Measurements from ENCODE around the gene SERPINE3.

DNA sequence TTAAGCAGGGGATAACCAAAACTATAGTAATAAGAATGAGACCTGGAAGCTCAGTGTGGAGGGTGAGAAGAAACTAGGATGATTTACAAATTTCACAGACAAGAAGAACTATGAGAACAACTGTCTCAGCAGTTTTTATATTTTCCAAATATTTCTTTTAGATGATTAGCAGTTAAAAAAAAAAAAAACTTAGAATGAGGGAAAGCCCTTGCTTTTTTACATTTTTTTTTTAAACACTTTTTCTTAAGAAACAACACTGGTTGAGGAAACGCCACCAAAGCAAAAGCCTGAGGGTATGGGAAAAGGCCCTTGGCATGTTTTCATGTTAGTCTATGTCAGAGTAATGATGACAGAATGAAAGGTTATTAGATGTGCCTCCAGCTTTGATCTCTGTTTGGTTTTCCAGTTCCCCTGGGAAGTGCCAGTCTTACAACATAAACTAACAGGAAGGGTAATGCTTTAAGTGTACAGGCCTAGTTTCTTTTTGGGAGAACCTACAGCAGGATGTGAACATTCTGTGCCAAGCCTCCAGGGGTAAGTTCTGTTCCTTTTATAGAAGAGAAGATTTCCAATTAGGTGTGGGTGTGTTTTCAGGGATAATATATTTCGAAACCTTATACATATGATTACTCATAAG lies 121.5 kb downstream of the FNDC3A start:
- PRO-cap, 6 experiments: no peak in any of the 6 experiments
- RAMPAGE, long total RNA, 2 experiments: no peak in any of the 2 experiments
- RRBS: no CpG with 5 or more reads among the region's 2 CpGs

DNA sequence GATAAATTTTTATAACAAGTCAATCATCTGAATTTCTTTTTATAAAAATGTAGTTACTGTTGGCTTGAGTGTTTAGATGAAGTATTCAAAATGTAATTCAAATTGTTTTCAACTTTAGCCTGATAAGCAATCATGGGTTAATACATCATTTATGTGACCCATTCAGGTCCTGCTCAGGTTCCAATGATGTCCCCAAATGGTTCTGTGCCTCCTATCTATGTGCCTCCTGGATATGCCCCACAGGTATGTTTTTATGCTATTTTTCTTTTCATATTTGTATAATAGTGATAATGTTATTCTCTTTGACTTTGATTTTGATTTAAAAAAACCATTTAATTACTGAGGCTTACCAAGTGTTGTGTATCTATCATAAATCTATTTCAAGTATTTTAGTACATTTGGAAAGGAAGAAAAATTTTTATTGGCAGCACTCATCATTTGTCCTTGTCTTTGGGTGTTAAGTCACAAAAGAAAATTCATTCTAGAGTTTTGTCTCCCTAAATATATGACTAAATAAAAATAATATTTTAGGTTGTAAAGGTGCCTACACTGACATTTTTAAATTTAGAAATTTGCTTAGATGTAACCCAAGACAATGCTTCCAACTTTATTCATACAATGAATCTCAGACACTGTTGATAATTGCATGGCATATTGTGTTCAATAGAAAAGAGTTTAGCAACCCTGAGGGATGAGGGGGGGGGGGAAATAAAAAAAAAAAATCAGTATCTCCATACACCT lies 105.5 kb upstream of the MLNR start:
- PRO-cap, 6 experiments: no peak in any of the 6 experiments
- RAMPAGE, long total RNA, 2 experiments: no peak in any of the 2 experiments

- PRO-cap, 6 experiments: no peak in any of the 6 experiments
- RAMPAGE, long total RNA, 2 experiments: no peak in any of the 2 experiments
- RRBS: no CpG with 5 or more reads among the region's 6 CpGs
Observed at GRCh38 chr13:49299014-49299612, 51.4 kb downstream of the CDADC1 start.

- PRO-cap, 6 experiments: no peak in any of the 6 experiments
- RAMPAGE, long total RNA, 2 experiments: no peak in any of the 2 experiments
- RRBS: no CpG with 5 or more reads among the region's 7 CpGs
Observed at GRCh38 chr13:49539154-49539858, 43.6 kb downstream of the PHF11 start.

DNA sequence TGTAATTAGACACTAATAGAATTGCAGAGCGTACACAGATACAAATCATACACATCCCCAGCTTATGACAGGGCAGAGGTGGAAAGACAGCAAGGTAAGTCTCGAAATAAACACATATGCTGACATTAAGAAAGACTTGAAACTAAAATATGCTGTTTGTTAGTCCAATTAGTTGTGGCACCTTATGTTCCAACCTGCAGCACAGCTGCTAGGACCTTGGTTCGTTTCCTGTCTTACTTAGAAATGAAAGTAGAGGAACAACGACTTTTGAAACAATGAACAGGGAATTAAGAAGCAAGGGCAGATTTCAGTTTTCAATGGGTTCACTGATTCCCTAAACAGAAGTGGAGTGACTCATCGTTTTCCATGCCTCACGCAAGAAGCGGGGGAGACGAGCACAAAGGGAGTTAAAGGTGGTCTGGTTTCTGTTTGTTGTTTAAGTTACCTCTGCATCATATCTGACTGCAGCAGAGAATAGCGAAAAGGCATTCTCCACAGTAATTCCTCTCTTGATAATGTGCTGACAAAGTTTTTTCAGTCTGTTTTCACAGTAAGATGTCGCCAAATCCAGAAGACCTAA lies 44.8 kb downstream of the PHF11 start:
- PRO-cap, 6 experiments: peak in 1 of 6 experiments; most common minus-strand start position 239 of the sequence (in 1)
- RAMPAGE, long total RNA, 2 experiments: no peak in any of the 2 experiments
- RRBS: no CpG with 5 or more reads among the region's 10 CpGs

DNA sequence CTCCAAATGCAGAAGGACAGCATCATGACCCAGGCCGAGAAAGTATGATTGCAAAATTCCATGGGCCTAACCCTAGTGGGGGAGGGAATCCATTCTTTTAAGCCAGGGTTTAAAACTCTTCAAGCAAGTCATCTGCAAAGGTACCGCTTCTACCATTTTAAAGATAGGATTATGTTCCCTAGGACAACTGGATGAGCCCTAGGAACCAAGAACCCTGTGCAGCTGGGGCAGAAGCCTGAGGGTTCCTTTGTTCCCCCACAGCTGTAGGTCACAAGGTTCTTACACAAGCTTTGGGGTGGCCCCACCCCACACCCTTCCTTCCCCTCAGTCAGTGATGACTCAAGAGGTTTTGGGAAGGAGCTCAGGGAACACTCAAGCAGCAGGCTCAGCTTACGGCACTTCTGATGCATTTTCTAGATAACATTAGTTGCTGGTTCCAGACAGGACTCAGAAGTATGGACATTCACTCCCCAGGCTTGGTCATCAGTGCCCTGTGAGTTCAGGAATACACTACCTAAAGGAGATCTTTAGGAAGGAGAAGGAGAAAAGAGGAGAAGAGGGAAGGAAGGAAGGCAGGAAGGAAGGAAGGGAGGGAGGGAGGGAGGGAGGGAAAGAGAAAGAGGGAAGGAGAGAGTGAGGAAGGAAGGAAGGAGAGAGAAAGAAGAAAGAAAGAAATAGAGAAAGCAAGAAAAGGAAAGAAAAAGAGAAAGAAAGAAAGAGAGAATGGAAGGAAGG lies 13.7 kb downstream of the ARL11 start:
- PRO-cap, 6 experiments: peak in 3 of 6 experiments; most common plus-strand start position 346 of the sequence (in 2); most common minus-strand start position 216 of the sequence (in 2)
- RAMPAGE, long total RNA, 2 experiments: no peak in any of the 2 experiments
- RRBS: no CpG with 5 or more reads among the region's 3 CpGs

DNA sequence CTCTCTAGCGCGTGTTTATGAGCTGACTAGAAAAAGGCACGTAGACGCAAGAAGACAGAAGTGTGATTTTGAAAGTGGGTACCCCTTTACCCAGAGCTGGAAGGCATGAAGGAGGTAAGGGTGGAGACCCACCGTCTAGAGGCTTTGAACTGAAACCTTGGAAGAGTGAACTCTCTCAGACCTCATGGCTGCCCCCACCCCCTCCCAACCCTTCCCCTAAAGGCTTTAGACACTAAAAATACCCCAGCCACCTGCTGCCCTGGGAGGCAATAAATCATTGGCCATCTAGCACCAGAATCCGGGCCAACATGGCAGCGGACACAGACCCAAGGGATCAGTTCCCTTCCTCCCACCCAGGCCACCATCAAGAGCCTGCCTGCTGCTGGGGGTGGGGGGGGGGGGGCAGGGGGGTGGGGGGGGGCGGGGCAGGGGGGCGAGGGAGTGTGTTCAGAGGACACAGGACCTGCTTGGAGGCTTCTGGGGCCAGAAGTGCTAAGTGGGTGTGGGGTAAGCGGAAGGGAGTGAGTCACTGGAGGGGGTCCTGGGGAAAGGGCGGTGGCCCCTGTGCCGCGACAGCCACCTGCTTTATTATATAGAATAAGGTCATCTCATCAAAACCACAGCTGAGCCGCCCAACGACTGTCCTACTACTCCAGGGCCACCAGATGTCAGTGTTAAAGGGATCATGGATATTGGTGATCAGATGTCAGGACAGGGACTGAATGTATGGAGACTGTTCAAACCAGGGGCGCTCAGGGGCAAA lies 24.1 kb downstream of the ARL11 start:
- PRO-cap, 6 experiments: no peak in any of the 6 experiments
- RAMPAGE, long total RNA, 2 experiments: no peak in any of the 2 experiments
- RRBS: no CpG with 5 or more reads among the region's 16 CpGs

DNA sequence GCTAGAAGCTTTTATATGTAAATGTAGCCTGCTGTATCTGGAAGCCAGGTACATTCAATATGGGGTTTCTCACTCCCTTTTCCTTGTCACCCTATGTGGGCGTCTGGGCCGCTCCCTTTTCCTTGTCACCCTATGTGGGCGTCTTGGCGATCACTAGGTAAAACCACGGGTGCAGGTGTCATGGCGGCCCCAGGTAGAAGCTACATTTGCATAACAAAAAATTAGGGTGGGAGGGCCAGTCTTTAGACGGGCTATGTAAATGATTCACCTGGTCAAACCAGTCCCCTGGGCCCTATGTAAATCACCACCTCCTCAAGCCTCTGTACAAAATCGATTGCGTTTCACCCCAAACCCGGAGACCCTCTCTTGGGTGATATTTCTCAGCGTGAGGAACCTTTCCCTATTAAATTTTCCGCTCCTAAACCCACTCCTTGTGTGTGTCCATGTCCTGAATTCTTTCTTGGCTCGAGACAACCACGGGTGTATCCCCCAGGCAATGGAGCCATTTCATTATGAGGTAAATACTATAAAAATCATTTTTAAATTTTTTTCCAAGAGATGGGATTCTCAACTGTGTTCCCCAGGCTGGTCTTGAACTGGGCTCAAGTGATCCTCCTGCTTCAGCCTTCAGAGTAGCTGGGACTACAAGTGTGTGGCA lies 2.3 kb downstream of the TRIM13 start:
- PRO-cap, 6 experiments: no peak in any of the 6 experiments
- RAMPAGE, long total RNA, 2 experiments: no peak in any of the 2 experiments
- RRBS: no CpG with 5 or more reads among the region's 14 CpGs

DNA sequence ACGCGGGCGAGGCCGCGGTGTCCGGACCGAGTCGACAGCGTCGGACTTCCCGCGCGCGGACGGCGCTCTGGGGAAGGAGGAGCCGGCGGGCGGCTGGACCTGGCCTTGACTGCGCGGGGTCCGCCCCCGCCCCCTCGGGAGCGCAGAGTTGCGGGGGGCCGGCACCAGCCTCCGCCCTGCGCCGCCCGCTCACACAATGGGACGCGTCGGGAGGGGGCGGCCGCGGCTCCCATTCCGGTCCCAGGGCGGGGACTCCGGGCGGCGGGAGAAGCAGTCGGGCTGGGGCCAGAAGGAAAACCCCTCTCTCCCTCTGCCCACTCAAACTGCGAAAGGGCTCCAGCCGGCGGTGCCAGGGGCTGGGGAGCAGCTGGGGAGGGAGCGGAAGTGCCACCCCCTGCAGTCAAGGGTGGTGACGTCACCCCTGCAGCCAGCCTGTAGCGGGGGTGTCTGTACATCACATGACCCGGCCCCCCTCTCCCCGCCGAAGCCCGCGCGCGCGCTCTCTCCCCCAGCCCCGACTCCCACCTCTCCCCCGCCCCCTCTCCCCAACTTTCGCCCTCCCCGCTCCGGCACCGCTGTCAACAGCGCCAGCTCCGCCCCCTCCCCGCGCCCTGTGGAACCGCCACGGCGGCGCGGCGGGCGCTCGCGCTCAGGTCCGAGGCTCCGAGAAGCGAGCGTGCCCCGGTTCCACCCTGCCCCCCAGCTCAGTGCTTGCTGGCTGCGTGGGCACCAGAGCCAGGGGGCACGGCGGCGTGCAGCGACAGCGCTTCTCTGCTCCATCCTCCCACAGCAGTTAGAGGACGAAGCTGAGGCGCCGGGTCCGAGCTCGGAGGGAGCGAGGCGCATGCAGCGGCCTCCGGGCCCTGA lies 109.1 kb downstream of the KCNRG start:
- PRO-cap, 6 experiments: peak in 6 of 6 experiments; most common plus-strand start position 732 of the sequence (in 6); most common minus-strand start position 69 of the sequence (in 6)
- RAMPAGE, long total RNA, 2 experiments: no peak in any of the 2 experiments
- RRBS: 1% methylated on average over 71 of the region's 96 CpGs

- PRO-cap, 6 experiments: peak in 6 of 6 experiments; most common plus-strand start chr13:50125816 (in 5); most common minus-strand start chr13:50125713 (in 4)
- RAMPAGE, long total RNA, 2 experiments: no peak in any of the 2 experiments
- RRBS: 1% methylated on average over 23 of the region's 96 CpGs
Observed at GRCh38 chr13:50125608-50126603, 110.7 kb downstream of the KCNRG start.

GRCh38 chr13:50126604-50126868 lies 111.3 kb downstream of the KCNRG start:
- PRO-cap, 6 experiments: no peak in any of the 6 experiments
- RAMPAGE, long total RNA, 2 experiments: no peak in any of the 2 experiments
- RRBS: no CpG with 5 or more reads among the region's 14 CpGs

DNA sequence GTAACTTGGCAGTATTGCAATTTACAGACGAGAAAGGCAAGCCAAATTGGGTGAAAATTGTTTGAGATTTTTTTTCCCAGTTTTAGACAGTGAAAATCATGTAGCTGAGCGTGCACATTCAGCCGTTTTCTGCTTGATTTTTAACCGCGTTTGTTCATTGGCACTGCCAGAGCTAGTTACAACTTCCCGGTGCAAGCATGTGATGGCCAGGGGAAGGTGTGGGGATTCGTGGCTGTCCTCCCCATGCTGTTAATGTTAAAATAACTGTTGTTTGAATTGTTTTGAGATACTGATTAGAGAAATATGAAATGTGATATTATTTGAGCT lies 125.5 kb downstream of the KCNRG start:
- PRO-cap, 6 experiments: no peak in any of the 6 experiments
- RAMPAGE, long total RNA, 2 experiments: no peak in any of the 2 experiments
- RRBS: no CpG with 5 or more reads among the region's 7 CpGs

GRCh38 chr13:50357336-50357997 lies 342.2 kb downstream of the KCNRG start:
- PRO-cap, 6 experiments: peak in 2 of 6 experiments; most common plus-strand start chr13:50357840 (in 2); most common minus-strand start chr13:50357824 (in 1)
- RAMPAGE, long total RNA, 2 experiments: no peak in any of the 2 experiments
- RRBS: no CpG with 5 or more reads among the region's 9 CpGs

GRCh38 chr13:50370378-50370619 lies 355.1 kb downstream of the KCNRG start:
- PRO-cap, 6 experiments: no peak in any of the 6 experiments
- RAMPAGE, long total RNA, 2 experiments: no peak in any of the 2 experiments
- RRBS: no CpG with 5 or more reads among the region's 2 CpGs

DNA sequence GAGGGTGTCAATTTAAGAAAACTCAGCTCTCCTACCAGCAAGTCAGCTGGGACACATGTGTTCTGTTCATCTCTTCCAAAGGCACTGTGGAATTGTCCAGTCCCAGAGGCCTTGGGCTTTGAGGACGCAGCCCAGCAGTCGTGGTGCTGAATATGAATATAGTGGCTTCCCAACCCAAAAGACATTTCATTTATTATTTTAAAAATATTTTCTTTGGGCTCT lies 405.8 kb downstream of the KCNRG start:
- PRO-cap, 6 experiments: peak in 1 of 6 experiments; most common minus-strand start position 86 of the sequence (in 1)
- RAMPAGE, long total RNA, 2 experiments: no peak in any of the 2 experiments
- RRBS: no CpG with 5 or more reads among the region's 2 CpGs

DNA sequence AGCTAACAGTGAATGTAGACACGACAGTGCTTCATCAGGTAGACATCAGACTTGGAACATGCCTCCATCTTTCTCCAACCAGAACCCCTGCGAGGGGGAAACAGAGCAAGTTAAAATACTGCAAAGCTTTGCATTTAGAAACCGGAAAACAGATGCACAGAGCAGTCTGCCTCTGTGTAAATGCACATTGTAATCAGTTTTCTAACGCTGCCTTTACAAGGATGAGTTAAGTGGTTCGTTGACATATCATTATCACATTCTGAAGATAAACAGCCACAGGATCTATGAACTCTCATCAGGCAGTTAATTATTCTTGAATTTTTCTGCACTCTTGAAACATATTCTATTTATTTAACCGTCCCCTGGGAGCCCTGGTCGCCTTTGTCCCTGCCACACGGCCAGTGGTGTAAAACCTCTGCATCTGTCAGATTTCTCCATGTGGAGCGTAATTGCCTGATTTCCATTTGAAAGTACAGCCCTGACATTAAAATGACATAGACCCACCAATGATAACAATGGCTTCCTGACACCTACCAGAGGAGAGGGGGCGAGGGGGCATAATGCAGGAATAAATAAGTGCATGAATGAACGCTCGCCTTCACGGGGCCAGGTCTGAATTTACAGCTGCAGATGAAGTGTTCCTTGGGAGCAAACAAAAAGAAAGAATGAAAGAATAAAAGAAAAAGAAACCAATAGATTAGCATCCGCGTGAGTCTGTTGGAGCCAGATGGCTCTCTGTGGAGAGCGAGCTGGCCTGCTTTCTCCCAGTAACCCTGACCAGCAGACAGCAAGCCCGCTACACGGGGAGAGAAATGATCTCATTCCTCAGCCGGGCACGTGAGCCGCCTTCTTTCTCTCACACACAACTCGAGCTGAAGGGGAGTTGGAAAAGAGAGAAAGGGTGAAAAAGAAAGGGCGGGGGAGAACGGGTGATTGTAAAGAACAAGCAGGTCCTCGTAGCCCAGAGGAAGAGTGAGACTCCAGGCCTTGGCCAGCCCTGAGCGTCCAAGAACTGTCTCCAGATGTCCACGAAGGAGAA lies 81.0 kb downstream of the RNASEH2B start:
- PRO-cap, 6 experiments: peak in 1 of 6 experiments; most common minus-strand start position 772 of the sequence (in 1)
- RAMPAGE, long total RNA, 2 experiments: no peak in any of the 2 experiments
- RRBS: no CpG with 5 or more reads among the region's 27 CpGs

DNA sequence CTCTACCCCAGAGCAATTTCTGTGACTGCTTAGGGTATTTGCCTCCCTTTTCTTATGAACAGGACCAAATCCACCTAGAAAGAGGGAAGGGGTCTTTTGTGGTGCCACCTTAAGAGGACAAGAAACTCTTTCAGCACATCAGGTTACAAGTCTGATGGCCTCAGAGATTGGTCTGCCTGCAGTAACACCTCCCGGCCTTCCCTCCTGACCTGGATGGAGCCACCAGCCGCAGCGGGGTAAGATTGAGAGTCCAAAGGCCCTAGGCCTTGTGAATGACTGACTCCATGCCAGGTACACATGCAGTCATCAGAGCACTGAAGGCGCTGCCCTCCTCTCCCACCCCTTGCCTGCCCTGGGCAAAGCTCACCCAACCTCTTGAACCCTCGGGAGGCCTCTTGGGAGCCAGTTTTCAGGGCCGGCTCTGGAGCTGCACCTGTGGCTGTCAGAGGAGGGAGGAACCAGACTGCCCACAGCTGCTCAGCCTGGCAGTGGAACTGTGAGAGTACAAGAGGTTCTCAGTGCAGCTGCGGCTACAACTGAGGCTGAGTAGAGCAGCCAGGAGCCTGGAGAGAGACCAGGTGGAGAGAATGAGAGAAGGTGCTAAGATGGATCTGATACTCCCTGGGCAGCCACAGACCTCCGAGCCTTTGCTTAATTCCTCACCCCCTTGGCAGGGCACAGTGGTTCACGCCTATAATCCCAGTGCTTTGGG lies 23.8 kb upstream of the C13orf42 start:
- PRO-cap, 6 experiments: no peak in any of the 6 experiments
- RAMPAGE, long total RNA, 2 experiments: no peak in any of the 2 experiments
- RRBS: no CpG with 5 or more reads among the region's 9 CpGs

DNA sequence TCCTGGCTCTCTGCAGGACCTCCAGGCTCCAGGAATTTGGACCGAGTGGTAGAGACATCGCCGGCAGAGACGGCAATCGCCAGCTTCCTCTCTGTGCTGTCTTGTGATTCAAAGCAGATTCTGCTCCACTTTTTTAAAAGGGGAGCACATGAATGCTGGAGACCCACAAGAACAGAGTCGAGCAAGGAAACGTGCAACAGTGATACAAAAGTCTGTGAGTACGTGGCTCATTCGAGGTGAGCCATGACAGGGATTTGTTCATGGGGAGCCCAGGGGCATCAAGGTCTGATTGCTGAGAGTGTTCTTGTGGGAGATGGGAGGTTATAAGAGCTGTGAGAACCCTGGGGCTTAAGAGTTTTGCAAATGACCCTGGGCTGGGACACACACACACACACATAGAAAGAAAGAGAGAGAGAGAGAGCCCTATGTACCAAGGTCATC lies at the start of gene SERPINE3:
SERPINE3 (plus strand) TSS at position 162 of the 441 bp plus-strand sequence.
- PRO-cap, 6 experiments: no peak in any of the 6 experiments
- RAMPAGE, long total RNA, 2 experiments: no peak in any of the 2 experiments
- RRBS: no CpG with 5 or more reads among the region's 9 CpGs

- PRO-cap, 6 experiments: no peak in any of the 6 experiments
- RAMPAGE, long total RNA, 2 experiments: no peak in any of the 2 experiments
- RRBS: no CpG with 5 or more reads among the region's 4 CpGs
Observed at GRCh38 chr13:51380161-51380724, 40.8 kb downstream of the SERPINE3 start.

GRCh38 chr13:51406834-51407511 lies 45.9 kb downstream of the INTS6 start:
- PRO-cap, 6 experiments: no peak in any of the 6 experiments
- RAMPAGE, long total RNA, 2 experiments: no peak in any of the 2 experiments

Data from heart left ventricle (tissue), 7 donors.